ENCODE results near the genes TSPAN13, AGR2, AGR3 and SNX13.

- RAMPAGE, long total RNA = no peak
- RRBS, 2 experiments = no CpG with 5 or more reads among the region's 18 CpGs
CAGE:
- cytosol, long polyA minus RNA = no peak
- cytosol, long polyA plus RNA = no peak
- long polyA plus RNA = no peak
- nucleolus, long total RNA = no peak
- nucleus, long polyA plus RNA = no peak
- nucleus, long total RNA = no peak
These were observed 956 bp downstream of the CRPPA start for GRCh38 chr7:16420315-16420849.

- RAMPAGE, long total RNA = no peak
- RRBS, 2 experiments = no CpG with 5 or more reads among the region's 5 CpGs
CAGE:
- cytosol, long polyA minus RNA = no peak
- cytosol, long polyA plus RNA = no peak
- long polyA plus RNA = no peak
- nucleolus, long total RNA = no peak
- nucleus, long polyA plus RNA = no peak
- nucleus, long total RNA = no peak
These were observed 19.2 kb downstream of the BZW2 start for GRCh38 chr7:16665208-16665648.

DNA sequence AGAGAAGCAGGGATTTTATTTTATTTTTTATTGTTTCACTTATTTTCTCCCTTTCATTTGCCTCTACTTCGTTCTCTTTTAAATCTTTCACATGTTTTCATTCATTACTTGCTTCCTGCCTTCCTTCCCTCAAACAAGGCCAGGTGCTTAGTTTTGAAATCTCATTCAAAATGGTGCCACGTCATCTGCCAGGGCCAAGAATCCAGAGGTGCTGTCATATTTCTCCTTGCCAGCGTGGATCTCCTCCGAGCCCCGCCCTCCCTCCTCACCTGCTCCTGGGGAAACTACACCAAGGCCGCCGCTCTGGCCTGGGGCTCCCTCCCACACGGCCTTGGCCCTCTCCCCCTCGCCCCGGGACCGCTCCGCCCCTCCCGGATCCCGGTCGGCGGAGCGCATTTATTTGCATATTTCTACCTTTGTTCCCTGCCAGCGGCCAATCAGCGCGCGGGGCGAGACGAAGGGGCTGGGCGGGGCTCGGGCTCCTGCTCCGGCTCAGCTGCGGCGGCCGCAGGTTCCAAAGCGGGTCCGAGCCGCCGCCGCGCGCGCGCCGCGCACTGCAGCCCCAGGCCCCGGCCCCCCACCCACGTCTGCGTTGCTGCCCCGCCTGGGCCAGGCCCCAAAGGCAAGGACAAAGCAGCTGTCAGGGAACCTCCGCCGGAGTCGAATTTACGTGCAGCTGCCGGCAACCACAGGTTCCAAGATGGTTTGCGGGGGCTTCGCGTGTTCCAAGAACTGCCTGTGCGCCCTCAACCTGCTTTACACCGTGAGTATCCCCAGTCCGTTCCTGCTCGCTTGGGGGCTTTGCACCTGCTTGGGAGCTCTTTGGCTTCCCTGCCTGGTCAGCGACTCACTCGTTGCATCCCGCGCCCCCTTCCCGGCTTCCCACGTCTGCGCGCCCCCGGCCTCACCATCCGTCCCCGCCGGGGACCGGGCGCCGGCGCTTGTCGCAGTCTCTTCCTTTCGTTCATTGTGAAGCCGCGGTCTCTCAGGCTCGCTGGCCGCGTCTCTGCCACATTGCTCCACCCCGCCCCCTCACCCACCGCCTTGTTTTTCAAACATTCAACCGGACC is at the start of gene TSPAN13:
Gene TSPAN13 (plus strand): TSS at position 488 of the 1,070 bp plus-strand sequence.
- RAMPAGE, long total RNA = no peak
- RRBS, 2 experiments = 4 to 5% methylated on average over 13 to 21 of the region's 82 CpGs
CAGE:
- cytosol, long polyA minus RNA = no peak
- cytosol, long polyA plus RNA = no peak
- long polyA plus RNA = no peak
- nucleolus, long total RNA = no peak
- nucleus, long polyA plus RNA = no peak
- nucleus, long total RNA = no peak

DNA sequence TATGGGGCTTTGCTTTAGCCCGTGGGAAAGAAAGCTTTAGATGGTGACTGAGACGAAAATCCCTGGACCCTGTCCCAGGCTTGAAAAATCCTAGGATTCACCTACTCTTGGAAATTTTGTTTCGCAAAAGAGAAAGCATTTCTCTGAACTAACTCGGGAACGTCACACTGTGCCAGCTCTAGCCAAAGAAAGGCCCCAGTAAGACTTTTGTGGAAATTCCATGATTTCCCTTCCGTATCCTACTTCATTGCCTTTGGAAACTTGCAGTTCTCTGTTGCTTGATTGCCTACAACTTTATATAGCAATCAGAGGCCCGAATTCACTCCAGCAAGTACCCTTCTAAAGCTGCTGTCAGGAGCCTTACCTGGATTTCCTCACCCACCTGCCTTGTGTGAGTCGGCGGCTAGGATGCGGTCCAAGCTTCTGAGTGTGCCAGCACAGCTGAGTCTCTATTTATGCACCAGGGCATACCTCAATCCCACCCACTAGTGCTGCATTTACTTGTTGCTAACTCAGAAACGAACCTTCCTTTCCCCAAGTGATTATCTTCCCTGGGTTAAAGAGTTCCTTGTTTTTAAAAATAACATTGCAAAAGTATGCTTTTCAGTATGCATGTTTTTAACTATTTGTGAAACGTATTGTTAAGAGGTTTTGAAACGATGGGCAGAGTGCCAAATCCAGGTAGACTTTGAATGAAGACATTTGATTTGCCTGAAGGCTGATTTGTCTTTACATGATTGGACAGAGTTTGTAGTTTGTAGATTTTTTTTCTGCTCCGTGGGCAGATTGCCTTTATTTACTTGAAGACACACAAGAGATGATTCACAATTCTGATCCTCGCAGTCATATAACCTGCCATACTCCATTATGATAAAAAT is at the start of gene AGR2:
Gene AGR2 (minus strand): TSS at position 429 of the 878 bp plus-strand sequence.
- RAMPAGE, long total RNA = no peak
- RRBS, 2 experiments = no CpG with 5 or more reads among the region's 15 CpGs
CAGE:
- cytosol, long polyA minus RNA = no peak
- cytosol, long polyA plus RNA = no peak
- long polyA plus RNA = no peak
- nucleolus, long total RNA = no peak
- nucleus, long polyA plus RNA = no peak
- nucleus, long total RNA = no peak

GRCh38 chr7:16815002-16815513 is 10.3 kb upstream of the AGR2 start:
- RAMPAGE, long total RNA = no peak
- RRBS, 2 experiments = no CpG with 5 or more reads among the region's 3 CpGs
CAGE:
- cytosol, long polyA minus RNA = no peak
- cytosol, long polyA plus RNA = no peak
- long polyA plus RNA = no peak
- nucleolus, long total RNA = no peak
- nucleus, long polyA plus RNA = no peak
- nucleus, long total RNA = no peak

DNA sequence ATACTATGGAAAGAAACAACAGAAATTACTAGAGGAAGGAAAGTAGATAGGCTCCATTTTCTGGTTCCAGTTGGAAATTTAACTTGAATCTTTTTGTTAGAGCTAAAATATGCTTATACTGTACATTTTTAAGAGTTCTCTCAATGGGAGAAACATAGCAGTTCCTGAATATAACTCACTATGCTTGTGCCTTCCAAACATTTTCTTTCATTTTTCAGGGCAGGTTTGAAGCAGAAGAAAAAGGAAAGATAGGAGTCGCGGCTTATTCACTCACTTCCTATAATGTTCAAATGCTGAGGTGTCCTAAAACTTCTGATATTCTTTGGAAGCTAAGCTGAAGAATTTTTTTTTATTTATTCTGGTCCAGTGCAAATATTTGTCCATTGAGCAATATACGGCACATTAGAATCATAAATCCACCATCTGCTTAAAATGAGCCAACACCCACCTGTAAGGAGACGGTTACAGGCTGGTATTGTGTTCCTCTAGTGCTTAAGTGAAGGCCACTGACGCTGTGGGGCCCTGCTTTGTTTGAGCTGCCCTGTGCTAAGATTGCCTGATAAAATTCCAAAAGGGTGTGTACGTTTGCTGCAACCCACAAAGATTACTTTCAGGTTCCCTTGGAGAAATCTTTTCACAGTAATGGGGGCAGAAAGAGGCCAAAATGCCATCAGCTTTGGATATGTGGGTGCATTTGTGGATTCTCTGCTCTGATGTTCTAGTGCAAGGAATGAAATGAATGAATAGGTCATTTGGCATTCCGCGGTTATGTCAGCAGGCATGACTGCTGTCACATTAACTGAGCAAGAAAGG is 34.6 kb downstream of the AGR3 start:
- RAMPAGE, long total RNA = no peak
- RRBS, 2 experiments = no CpG with 5 or more reads among the region's 8 CpGs
CAGE:
- cytosol, long polyA minus RNA = no peak
- cytosol, long polyA plus RNA = no peak
- long polyA plus RNA = no peak
- nucleolus, long total RNA = no peak
- nucleus, long polyA plus RNA = no peak
- nucleus, long total RNA = no peak

GRCh38 chr7:16881729-16882206 is at the start of gene AGR3:
Gene AGR3 (minus strand): TSS chr7:16881983.
- RAMPAGE, long total RNA = no peak
- RRBS, 2 experiments = no CpG with 5 or more reads among the region's 2 CpGs
CAGE:
- cytosol, long polyA minus RNA = no peak
- cytosol, long polyA plus RNA = no peak
- long polyA plus RNA = no peak
- nucleolus, long total RNA = no peak
- nucleus, long polyA plus RNA = no peak
- nucleus, long total RNA = no peak

DNA sequence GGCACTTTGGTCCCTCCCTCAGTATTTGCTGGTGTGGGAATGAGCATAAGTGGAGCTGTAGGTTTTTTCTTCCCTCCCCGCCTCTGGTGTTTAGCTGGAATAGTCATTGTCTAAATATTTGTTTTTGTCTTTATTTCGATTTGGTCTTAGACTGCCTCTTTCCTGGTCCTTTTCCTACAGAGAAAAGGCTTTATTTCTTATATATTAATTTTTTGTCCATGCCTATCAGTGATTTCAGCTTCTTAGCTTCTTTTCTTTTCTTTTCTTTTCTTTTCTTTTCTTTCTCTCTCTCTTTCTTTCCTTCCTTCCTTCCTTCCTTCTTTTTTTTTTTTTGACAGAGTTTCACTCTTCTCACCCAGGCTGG is 203.5 kb upstream of the AGR3 start:
- RAMPAGE, long total RNA = no peak
- RRBS, 2 experiments = no CpG with 5 or more reads among the region's 2 CpGs
CAGE:
- cytosol, long polyA minus RNA = no peak
- cytosol, long polyA plus RNA = no peak
- long polyA plus RNA = no peak
- nucleolus, long total RNA = no peak
- nucleus, long polyA plus RNA = no peak
- nucleus, long total RNA = no peak

GRCh38 chr7:17086430-17086860 is 204.7 kb upstream of the AGR3 start:
- RAMPAGE, long total RNA = no peak
- RRBS, 2 experiments = no CpG with 5 or more reads among the region's 5 CpGs
CAGE:
- cytosol, long polyA minus RNA = no peak
- cytosol, long polyA plus RNA = no peak
- long polyA plus RNA = no peak
- nucleolus, long total RNA = no peak
- nucleus, long polyA plus RNA = no peak
- nucleus, long total RNA = no peak

DNA sequence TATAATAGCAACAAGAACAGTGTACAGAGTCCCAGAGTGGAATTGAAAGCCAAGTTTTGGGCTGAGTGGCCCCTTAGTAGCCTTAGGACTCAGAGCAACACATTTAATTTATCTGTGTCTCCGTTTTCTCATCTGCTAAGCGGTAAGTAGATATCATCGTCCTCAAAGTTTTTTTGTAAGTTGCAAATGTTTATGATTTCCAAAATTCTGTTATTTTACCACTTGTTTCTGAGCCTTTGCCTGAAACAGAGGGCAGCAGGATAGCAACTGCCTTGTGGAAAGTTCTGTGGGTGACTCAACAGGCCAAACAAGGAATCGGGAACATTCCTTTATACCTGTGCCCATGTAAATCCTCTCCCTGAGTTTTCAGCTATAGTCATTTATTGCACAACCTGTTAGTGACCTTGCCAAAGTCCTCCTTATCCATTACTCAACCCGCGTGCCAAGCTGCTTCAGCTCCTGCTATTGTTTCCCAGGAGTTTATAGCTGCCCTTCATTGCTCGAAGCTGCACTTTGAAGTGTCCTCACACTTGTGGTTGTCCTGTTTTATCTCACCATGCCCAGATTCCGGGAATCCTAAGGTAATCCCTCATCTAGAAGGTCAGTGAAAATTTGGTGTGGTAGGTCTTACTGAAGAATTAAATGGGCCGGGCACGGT is 199.1 kb upstream of the AHR start:
- RAMPAGE, long total RNA = no peak
- RRBS, 2 experiments = 91% methylated on average over 1 of the region's 10 CpGs; no CpG with 5 or more reads in 1 of the 2 experiments
CAGE:
- cytosol, long polyA minus RNA = no peak
- cytosol, long polyA plus RNA = no peak
- long polyA plus RNA = no peak
- nucleolus, long total RNA = no peak
- nucleus, long polyA plus RNA = no peak
- nucleus, long total RNA = no peak

- RAMPAGE, long total RNA = no peak
- RRBS, 2 experiments = no CpG with 5 or more reads among the region's 2 CpGs
CAGE:
- cytosol, long polyA minus RNA = no peak
- cytosol, long polyA plus RNA = no peak
- long polyA plus RNA = no peak
- nucleolus, long total RNA = no peak
- nucleus, long polyA plus RNA = no peak
- nucleus, long total RNA = no peak
These were observed 9.3 kb downstream of the AHR start for GRCh38 chr7:17307927-17308071.

DNA sequence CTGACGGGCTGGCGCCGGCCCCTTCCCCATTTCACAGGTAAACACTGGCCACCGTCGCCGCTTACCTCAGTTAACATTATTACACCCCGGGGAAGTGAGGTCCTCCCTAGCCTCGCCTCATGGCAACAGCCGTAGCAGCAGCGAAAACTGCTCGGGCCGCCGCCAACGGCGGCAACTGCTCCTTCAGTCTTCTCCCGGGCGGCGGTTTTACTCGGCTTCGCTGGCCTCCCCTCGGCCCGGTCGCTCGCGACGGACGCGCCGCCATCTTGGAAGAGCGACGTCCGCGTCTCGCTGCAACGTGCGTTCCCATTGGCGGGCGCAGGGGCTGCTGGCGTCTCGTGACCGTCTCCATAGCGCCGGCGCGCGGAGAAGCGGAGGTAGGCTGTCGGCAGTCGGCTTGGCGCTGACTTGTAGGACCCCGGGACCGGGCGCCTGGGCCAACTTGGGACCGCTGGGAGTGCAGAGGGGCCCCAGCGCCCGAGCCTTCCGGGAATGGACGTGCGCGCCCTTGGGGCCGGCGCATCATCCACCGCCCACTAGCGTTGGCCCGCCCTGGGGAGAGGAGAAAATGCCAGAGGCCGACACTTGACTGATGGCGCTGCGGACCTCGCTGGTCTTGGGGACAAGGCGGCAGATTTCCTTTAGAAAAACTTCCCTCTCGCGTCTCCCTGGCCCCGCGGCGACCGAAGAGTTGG is at the start of gene SNX13:
Gene SNX13 (minus strand): TSS at position 276 of the 695 bp plus-strand sequence.
- RAMPAGE, long total RNA = start-site peak on the minus strand centred at position 264 of the sequence, 53 bp wide, 255 and 274 reads in 2 replicates
- RRBS, 2 experiments = under 1 to 2% methylated on average over 26 to 29 of the region's 76 CpGs
CAGE:
- cytosol, long polyA minus RNA = start-site peak on the minus strand centred at position 270 of the sequence, 16 bp wide, 82 reads
- cytosol, long polyA plus RNA = start-site peak on the minus strand centred at position 246 of the sequence, 80 bp wide, 82 and 114 reads in 2 replicates
- long polyA plus RNA = no peak
- nucleolus, long total RNA = no peak
- nucleus, long polyA plus RNA = no peak
- nucleus, long total RNA = no peak

- RAMPAGE, long total RNA = no peak
- RRBS, 2 experiments = no CpG with 5 or more reads among the region's 23 CpGs
CAGE:
- cytosol, long polyA minus RNA = no peak
- cytosol, long polyA plus RNA = no peak
- long polyA plus RNA = no peak
- nucleolus, long total RNA = no peak
- nucleus, long polyA plus RNA = no peak
- nucleus, long total RNA = no peak
These were observed 58.4 kb upstream of the PRPS1L1 start for GRCh38 chr7:18086060-18086419.

GRCh38 chr7:18086420-18087445 is 59.1 kb upstream of the PRPS1L1 start:
- RAMPAGE, long total RNA = no peak
- RRBS, 2 experiments = 7 to 11% methylated on average over 27 to 46 of the region's 117 CpGs
CAGE:
- cytosol, long polyA minus RNA = no peak
- cytosol, long polyA plus RNA = no peak
- long polyA plus RNA = no peak
- nucleolus, long total RNA = no peak
- nucleus, long polyA plus RNA = no peak
- nucleus, long total RNA = no peak

DNA sequence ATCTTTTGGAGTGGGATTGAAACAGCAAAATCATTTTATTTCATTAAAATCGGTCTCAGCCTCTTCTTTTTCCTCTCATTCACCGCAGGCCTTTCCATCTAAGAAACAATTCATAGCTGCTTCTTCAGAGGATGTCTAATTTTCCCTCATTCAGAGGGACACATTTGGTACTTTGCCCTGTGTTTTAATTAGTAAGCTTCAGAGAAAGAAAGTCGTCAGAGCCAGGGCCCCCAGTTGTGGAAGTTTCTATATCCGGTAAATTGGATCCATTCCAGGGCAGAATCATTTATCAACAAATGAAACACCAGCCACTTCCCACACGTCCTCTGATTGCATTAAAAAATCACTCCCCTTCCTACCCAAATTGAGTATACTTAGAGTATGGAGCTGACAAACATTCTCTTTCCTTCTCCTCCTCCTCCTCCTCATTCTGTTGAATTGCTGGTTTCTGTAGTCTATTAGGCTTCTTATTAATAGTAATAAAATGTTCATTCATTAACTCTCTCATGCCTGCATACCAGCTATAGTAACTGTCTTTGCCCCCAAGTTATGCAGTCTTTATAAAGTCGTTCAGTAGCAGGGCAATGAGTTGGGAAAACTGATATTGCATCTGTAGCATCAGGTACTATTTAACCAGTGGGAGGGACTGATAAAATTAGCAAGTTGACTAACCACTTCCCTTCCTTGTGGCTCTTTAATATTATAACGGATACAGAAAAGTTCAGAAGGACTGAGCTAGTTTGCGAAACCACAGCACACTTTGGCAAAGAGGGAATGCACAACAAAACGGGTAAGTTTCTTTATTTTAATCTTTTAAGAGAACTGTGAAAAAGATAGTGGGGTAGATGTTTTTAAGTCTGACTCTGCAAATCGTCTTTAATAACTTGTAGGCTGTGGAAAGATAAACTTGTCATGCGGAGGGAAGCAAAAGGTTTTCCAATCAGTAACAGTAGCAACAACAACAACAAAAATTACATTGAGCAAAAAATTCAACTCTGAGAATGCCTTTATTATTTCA is 205.5 kb upstream of the HDAC9 start:
- RAMPAGE, long total RNA = no peak
- RRBS, 2 experiments = no CpG with 5 or more reads among the region's 11 CpGs
CAGE:
- cytosol, long polyA minus RNA = no peak
- cytosol, long polyA plus RNA = no peak
- long polyA plus RNA = start-site peak on the plus strand centred at position 743 of the sequence, 41 bp wide, 183 and 117 reads in 2 replicates
- nucleolus, long total RNA = no peak
- nucleus, long polyA plus RNA = start-site peak on the plus strand centred at position 732 of the sequence, 27 bp wide, 199 and 228 reads in 2 replicates
- nucleus, long total RNA = no peak

DNA sequence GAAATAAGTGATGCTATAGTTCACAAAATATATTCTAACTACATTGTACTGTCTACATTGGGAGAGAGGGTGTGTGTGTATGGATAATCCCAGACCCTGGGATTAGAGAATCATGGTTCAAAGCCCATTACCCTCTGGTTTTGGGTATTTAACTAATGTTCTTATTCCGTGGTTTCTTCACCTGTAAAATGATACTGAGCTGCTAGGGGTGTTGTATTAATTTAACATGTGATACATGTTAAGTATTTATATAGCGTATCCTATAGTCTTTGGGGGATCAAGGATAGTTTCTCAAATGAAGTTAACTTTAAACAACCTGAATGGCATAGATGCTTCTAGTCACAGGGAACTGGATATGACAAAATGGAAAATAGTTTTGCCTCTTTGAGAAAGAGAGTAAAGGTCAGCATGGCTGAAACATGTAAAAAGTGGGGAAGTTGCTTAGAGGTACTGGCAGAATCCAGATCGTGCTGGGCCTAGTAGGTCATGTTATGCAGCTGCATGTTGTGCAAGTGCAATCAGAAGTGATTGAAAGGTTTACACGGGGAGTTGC is 201.3 kb upstream of the HDAC9 start:
- RAMPAGE, long total RNA = no peak
- RRBS, 2 experiments = no CpG with 5 or more reads among the region's 4 CpGs
CAGE:
- cytosol, long polyA minus RNA = no peak
- cytosol, long polyA plus RNA = no peak
- long polyA plus RNA = no peak
- nucleolus, long total RNA = no peak
- nucleus, long polyA plus RNA = no peak
- nucleus, long total RNA = no peak

GRCh38 chr7:18505844-18506074 is 10.2 kb downstream of the HDAC9 start:
- RAMPAGE, long total RNA = no peak
- RRBS, 2 experiments = no CpG with 5 or more reads among the region's 3 CpGs
CAGE:
- cytosol, long polyA minus RNA = no peak
- cytosol, long polyA plus RNA = no peak
- long polyA plus RNA = no peak
- nucleolus, long total RNA = no peak
- nucleus, long polyA plus RNA = no peak
- nucleus, long total RNA = no peak

- RAMPAGE, long total RNA = no peak
- RRBS, 2 experiments = no CpG with 5 or more reads among the region's 9 CpGs
CAGE:
- cytosol, long polyA minus RNA = no peak
- cytosol, long polyA plus RNA = no peak
- long polyA plus RNA = no peak
- nucleolus, long total RNA = no peak
- nucleus, long polyA plus RNA = no peak
- nucleus, long total RNA = no peak
These were observed 13.4 kb downstream of the HDAC9 start for GRCh38 chr7:18508805-18509547.

- RAMPAGE, long total RNA = no peak
- RRBS, 2 experiments = no CpG with 5 or more reads among the region's 2 CpGs
CAGE:
- cytosol, long polyA minus RNA = no peak
- cytosol, long polyA plus RNA = no peak
- long polyA plus RNA = no peak
- nucleolus, long total RNA = no peak
- nucleus, long polyA plus RNA = no peak
- nucleus, long total RNA = no peak
These were observed 14.1 kb downstream of the HDAC9 start for GRCh38 chr7:18509548-18510134.

- RAMPAGE, long total RNA = no peak
- RRBS, 2 experiments = no CpG with 5 or more reads among the region's 1 CpG
CAGE:
- cytosol, long polyA minus RNA = no peak
- cytosol, long polyA plus RNA = no peak
- long polyA plus RNA = no peak
- nucleolus, long total RNA = no peak
- nucleus, long polyA plus RNA = no peak
- nucleus, long total RNA = no peak
These were observed 303.1 kb downstream of the TWIST1 start for GRCh38 chr7:18814353-18814781.

Data from GM12878 (cell line).